ENCODE measurements around a stretch of chr2.

- RRBS = no CpG with 5 or more reads among the region's 7 CpGs
Observed at GRCh38 chr2:43229147-43229765, 2.9 kb upstream of the ZFP36L2 start.

DNA sequence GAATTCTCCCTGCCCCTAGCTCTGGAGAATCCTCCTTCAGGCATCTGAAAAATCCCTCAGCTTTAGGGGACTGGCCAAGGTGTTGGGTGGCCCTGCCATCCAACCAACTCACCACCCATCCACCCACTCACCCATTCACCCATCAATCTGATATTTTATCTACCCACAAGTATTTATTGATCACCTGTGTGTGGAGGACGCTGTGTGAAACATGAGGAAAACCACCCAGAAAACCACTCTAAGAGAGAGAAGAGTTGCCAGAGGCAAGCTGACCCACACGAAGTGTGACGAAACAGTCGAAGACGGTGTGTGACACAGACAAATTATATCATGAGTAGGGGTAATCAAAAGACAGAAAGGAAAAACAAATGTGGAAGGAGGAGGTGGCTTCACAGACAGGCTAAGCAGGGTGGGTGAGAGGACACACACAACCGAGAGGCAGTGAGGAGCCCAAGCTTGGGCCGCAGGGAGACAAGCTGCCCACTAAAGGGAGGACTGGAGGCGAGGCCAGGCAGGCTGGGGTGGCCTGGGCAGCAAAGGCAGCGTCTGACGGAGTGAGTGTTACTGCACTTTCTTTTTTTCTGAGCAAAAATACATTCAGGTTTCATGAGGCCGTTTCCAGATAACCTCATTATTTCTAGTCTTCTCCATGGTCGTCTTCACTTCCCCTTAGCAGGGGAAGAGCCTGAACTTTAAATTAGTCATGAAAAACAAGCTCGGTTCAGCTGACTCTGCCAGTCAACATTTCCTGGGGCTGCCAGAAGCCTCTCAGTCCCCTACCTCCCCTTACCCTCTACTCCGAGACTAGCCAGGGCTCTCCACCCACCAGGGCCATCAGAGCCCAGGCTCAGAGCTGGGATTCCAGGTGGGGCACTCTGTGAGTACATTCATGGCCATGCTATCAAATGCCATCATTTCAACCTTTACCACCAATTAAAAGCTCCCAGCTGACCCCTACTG is 13.6 kb upstream of the ZFP36L2 start:
- RRBS = no CpG with 5 or more reads among the region's 14 CpGs

- RRBS = no CpG with 5 or more reads among the region's 7 CpGs
Observed at GRCh38 chr2:43264853-43265349, 38.5 kb upstream of the ZFP36L2 start.

GRCh38 chr2:43302136-43302620 is 75.8 kb upstream of the ZFP36L2 start:
- RRBS = no CpG with 5 or more reads among the region's 1 CpG

DNA sequence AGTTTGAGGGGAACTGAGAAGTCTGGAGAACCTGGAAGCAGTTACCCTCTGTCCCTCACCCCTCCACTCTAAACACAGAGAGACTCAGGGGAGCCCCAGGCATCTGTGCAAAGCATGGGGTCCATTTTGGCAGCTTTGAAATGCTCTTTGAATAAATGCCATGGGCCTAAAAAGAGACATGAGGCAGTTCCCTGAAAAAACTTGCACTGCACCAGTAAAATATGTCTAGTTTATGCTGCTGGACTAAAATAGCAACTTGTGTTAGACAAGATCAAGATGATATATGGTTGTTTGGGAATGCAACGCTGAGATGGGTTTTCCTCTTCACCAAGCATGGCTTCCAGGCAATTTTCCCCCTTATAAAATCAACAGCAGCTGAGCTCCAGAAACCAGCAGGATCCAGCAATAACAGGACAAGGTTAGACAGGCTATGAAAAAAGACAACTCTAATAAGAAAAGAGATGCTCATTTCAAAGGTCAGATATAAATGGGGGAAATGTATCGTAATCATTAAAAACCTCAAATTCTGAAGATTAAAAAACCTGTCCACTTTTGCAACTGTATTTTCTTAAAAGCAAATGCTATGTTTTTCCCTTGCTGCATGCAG is 122.9 kb upstream of the ZFP36L2 start:
- RRBS = no CpG with 5 or more reads among the region's 2 CpGs

DNA sequence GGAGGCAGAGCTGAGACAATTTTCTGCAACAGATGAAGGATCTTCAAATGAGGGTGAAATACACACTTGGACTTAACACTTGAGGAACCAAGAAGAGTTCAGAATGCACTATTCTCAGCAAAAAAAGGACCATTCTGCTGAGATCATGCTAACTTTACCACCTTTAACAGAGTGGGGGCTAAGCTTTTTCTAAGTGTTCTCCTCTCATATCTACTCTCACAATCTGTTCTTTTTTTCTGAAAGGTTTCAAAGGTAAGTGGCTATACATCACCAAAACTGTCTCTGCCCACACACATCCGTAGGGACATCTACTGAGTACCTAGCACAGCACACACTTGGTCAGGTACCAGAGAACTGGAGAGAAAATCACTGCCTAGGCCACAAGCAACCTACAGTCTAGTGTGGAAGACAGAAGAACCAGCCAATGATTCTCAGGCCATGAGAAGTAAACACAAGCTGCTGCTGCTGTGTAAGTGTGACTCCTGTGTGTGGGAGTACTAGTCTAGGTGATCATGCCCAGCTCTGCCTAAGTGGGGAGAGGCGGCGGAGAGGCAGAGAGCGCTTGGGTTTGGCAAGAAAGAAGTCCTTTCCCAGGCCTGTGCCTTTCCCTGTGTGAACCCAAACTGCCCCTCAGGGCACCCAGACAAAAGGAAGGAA is 176.0 kb upstream of the ZFP36L2 start:
- RRBS = no CpG with 5 or more reads among the region's 4 CpGs

- RRBS = no CpG with 5 or more reads among the region's 3 CpGs
Observed at GRCh38 chr2:43519402-43520381, 76.1 kb downstream of the THADA start.

DNA sequence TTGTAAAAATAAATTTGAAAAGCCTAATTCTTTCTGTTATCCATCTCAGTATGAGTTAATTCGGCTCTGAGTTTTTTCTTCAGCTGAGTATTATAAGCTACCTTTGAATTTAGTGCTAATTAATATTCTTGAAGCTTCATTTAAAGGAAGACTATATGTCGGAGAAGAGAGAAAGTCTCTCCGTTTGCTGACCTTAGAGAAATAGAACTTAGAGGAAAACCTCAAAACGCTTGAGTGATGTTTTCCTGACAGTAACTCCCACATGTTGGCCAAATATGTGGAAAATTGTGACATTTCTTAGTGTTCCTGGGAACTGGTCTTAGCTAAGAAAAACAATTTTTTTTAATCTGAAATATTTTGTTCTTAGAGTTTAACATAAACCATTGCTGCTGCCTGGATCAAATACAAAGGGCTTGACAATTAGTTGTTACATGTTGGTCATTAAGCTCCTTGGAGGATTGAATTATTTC is 16.2 kb downstream of the DYNC2LI1 start:
- RRBS = no CpG with 5 or more reads among the region's 4 CpGs

DNA sequence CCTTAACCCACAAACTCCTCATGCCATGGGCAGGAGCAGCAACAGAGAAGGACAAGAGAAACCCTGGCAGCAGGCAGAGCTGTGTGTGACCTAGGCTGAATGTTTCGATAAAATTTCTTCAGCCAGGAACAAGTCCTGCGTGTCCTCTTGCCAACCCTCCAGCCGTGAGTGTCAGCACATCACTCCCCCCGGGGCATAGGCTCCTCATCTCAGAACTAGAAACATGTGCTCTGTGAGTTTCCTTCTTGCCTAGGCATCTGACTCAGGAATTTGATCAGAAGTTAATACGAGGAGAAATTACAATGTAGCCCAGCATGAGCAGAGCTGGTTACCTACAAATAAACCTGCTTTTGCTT is 2.2 kb downstream of the ABCG8 start:
- RRBS = no CpG with 5 or more reads among the region's 5 CpGs

GRCh38 chr2:43957305-43958225 is 38.2 kb downstream of the LRPPRC start:
- RRBS = no CpG with 5 or more reads among the region's 5 CpGs

GRCh38 chr2:43993362-43994198 is 2.2 kb downstream of the LRPPRC start:
- RRBS = no CpG with 5 or more reads among the region's 7 CpGs

DNA sequence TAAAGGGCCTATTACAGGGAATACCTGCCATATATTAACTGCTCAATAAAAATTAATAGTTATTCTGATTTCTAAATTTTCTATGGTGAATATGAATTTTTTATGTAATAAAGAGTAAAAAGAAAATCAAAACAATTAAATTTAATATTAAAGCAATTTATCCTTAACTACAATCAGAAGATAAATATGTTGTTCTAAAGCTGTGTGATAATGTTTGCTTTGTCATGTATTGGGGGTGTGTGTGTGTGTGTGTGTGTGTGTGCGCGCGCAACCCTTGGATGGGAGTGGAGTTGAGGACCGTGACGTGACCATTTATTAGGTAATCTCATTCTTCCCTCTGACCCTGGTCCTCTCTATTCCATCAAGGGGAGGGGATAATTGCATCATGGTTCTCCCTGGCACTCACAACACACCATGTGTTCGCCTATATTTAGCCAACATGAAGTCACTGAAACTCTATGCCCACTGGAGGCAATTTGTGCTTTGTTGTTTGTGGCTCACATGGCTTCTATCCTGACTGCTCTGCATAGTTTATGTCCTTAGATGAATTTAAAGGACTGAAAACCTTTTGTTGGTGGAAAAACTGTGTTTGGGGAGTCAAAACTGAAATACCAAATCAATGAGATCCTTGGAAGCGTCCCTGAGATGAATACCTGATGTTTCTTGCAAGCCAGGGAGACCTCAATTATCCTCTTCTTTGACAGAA is 79.7 kb upstream of the LRPPRC start:
- RRBS = no CpG with 5 or more reads among the region's 7 CpGs

DNA sequence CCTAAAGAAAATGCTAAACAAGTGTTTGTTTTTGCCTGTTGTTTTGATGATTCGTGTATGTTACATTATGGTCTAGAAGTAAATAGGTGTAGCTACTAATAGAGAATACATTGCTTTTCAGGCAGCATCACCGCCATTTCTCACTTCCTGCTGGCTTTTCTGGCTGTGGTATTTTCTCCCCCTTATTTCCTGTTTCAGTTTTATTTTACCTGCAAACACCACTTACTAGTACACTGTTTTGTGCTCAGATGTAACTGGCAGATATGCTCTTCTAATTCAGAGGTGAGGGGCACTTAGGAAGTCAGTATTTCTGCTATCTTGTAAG is 38.1 kb upstream of the SLC3A1 start:
- RRBS = no CpG with 5 or more reads among the region's 2 CpGs

GRCh38 chr2:44360684-44361069 is 617 bp downstream of the PREPL start:
- RRBS = no CpG with 5 or more reads among the region's 11 CpGs

DNA sequence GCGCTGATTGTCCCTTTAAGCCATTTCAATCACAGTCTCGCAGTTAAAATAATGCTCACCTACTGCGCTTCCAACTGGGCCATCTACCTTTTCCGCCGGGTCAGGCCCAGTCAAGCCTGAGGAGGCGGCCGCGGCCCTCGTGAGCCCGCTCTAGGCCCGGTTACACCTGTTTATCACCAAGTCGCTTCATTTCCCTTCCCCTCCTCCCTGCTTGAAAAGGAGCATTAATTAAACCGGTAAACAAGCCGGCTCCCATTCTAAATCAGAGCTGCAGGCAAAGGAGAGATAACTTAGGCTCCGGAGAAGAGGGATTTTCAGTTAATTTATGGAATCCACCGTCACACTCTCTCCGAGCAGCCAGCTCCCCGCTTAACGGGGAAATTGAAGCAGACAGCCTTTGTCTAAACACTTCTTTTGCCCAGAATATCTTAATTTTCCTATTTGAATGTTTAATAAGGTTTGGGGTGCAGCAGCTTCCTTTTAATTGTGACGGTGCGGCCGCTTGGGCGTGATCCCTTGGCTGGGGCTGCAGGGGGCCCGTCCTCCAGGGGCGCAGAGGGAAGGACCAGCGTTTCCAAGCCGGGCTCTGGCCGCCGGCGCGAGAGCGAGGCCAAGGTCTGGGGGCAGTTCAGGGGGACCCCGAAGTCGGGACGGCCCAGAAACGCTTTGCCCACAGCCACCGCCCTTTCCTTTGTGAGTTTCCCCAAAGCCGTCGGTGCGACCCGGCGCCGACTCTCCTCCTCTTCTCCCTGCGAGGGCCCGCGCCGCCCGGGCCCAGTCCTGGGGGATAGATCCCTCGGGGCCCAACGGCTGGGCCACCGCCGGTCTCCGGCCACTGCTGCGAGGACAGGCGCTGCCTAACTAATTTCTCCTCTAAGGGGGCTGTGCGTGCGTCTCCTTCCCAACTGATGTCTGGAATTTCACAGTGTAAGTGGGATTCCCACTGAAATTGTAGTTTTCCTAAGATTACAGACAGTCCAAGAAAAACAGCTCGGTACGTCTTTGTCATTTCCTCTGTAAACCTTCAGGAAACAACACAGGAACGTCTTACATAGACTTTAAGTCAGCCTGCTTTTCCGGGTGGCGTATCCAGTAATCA is 139.8 kb upstream of the SIX3 start:
- RRBS = 32% methylated on average over 20 of the region's 62 CpGs

GRCh38 chr2:44802456-44803420 is 138.8 kb upstream of the SIX3 start:
- RRBS = 2% methylated on average over 12 of the region's 55 CpGs

DNA sequence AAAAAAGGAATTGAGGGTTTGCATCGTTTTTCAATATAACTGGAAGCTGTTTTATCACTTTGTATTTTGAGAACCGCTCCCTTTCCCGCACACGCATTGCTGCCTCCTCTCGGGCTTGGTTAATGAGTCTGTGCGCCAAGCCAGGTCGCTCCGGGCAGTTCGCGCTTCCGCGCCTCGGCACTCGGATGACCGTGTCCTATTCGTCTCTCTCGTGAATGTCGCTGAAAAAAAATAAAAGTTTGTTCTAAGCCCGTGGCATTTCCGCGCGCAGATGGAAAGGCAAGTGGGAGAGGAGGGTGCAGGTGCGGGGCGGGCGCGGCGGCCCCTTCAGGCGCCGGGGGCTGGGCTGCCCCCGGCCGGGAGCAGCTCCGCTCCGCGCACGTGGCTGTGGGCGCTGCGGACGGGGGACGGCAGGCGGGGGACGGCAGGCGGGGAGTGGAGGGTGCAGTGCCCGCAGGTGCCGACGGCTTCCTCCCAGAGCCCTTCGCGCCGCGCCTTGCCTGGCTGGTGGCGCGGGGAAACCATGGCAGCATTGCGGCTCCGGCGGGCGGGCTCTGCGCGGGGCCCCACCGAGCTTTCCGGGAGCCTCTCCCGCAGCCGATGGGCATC is 159.5 kb upstream of the SIX2 start:
- RRBS = 3% methylated on average over 9 of the region's 61 CpGs

DNA sequence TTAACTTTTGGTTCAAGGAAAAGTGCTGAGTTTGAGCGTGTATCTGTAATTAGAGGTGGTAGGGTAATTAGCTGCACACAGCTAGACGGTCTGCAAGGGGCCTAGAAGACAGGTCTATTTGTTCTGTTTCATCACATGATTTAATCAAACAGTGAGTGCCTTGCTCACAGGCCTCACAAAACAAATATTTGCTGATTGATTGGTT is 264.2 kb upstream of the SIX2 start:
- RRBS = no CpG with 5 or more reads among the region's 2 CpGs

DNA sequence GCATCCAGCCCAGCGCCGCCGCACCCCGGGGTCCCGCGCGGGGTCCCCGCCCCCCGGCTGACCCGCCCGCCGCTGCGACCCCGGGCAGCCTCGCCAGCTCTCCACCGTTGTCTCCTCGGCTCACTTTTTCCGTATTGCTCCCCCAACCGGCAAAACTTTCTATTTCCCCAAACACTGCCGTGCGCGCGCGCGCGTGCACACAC is 710 bp upstream of the PRKCE start:
- RRBS = 3% methylated on average over 6 of the region's 26 CpGs

Measured in non-pigmented ciliary epithelial cell (primary cell).